Measurements from ENCODE around the gene TMEFF1.

GRCh38 chr9:98809647-98810259 is 2.3 kb downstream of the GALNT12 start:
- PRO-cap: no peak

DNA sequence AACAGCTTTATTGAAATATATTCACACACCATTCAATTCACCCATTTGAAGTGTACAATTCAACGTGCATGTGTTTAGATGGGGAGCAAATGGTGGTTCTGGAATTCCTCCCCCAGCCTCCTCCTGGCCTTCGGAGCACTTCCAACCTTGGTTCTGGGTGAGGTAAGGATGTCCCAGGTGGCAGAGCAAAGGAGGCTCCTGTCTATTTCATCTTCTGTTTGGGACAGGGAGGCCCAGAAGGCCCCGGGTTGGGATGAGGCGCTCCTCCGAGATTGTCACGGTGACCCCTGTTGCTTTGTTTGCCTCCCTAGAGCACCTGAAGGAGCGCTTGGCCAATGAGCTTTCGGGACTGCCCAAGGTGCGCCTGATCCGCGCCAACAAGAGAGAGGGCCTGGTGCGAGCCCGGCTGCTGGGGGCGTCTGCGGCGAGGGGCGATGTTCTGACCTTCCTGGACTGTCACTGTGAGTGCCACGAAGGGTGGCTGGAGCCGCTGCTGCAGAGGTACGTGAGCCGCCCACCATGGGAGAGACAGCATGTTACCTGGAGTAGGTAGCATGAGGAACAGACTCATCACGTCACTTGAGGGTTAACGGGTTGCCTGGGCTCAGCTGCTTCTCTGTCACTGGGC is 19.1 kb downstream of the GALNT12 start:
- PRO-cap: no peak

DNA sequence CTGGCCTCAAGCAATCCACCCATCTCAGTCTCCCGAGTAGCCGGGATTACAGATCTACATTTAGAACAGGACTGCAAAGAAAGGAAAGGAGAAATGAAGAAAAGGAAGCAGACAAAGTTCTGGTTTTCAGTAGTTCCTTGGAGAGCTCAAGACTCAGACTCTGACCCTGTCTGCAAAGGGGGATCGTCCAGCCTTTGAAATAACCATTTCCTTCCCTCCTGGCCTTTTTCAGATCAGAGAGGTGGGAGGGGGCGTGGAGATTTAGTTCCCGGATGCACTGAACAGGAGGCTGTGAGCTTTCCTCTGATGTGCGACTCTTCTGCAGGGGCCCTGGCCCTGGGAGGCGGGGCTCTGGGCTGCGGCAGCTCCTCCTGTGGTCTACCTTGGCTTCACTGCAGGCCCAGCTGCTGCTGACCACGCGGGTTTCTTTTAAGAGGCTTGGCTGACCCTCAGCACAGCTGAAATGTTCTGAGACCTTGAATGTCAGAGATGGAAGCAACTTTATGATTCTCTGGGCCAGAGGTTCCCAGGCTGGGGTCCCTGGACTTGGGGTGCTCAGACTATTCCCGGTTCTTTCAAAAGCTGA is 27.1 kb upstream of the COL15A1 start:
- PRO-cap: no peak

GRCh38 chr9:98922806-98923409 is 20.8 kb upstream of the COL15A1 start:
- PRO-cap: no peak

GRCh38 chr9:98977192-98977448 is 33.4 kb downstream of the COL15A1 start:
- PRO-cap: no peak

- PRO-cap: no peak
Observed at GRCh38 chr9:99019704-99020268, 76.1 kb downstream of the COL15A1 start.

GRCh38 chr9:99071169-99071916 is 33.6 kb upstream of the TGFBR1 start:
- PRO-cap: no peak

DNA sequence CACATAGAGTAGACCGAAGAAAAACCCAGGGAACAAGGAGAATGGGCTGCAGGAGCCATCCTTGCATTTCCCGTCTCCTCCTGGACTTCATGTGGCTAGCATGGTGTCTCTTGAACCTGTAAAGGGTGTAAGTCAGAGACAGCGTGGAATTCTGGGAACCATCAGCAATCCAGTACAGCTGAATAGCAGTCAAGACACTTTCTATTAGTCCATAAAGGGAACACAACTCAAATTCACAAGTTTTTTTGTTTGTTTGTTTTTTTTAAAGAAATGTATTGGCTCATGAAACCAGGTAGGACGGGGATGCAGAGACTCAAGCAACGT is 32.3 kb upstream of the TGFBR1 start:
- PRO-cap: no peak

GRCh38 chr9:99259026-99260245 is 37.4 kb downstream of the SEC61B start:
- PRO-cap: unidirectional peak, minus-strand start at chr9:99259525

DNA sequence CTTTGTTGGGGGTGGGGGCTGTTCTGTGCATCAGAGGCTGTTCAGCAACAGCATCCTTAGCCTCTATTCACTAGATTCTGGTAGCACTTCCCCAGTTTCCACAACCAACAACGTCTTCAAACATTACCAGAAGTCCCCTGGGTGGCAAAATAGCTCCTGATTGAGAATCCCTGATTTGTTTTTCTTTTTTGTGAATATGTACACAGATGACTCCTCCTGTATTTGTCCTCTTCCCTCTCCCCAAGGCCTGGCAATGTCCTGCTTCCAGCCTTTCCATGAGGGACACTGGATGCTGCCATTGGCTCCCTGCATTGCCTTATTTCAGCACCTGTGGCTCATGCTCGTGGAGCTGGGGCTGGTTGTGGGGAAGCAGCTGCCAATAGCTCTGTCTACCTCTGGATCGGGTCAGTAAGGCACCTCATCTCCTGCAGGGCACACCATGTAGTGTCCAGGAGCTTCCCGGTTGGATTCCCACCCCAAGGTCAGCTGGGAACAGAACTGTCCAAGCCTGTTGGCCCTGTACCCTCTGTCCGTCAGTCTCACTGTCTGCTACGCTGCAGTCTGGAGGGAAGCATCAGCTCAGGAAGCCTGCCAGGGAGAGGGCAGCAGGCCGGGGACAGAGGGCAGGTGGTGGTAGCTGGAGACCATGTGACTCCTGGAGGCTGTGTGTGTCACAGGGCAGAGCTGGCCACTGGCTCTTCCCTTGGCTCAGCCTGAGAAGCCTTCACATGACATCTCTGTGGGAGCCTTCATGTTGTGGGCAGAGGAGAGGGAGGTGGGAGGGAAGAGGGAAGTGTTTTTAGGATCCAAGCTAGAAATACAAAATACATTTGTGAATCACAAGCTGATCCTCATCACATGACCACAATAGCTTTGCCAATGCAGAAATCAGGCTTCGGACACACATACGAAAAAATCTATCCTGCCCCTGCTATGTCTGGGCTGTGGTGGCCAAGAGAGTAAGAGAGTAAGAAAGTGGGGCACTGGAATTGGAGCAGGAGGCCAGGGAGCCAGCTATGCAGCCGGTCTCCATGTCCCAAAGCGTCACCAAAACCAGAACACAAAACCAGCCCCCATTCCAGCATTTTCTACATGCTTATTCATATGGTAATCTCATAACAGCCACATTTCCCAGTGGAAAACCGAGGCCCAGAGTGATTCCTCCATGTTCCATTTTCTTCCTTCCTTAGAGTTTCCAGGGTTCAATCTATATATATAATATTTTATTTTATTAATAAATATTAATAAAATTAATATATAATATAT is 134.5 kb downstream of the SEC61B start:
- PRO-cap: no peak

DNA sequence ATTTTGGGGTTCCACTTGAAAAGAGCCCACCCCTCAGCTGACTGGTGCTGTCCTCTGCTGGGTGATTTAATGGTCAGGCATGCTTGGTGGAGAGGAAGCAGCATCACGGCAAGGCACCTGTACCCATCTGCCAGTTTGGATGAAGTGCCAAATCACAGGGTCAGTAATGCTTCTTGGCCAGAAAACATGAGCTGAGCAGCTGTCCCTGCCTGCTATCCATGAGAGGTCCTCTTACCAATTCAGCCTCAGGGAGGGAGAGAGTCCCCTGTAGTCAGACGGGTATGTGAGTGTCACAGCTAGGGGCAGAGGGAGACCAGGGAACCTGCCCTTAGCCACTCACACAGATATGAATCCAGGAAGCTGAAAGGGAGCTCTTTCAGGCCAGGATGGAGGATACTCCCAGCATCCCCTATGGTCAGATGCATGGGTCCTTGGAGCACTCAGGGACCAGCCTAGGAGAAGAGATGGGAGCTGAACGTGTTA is 138.0 kb downstream of the SEC61B start:
- PRO-cap: no peak

- PRO-cap: no peak
Observed at GRCh38 chr9:99590767-99591402, 230.8 kb upstream of the NR4A3 start.

DNA sequence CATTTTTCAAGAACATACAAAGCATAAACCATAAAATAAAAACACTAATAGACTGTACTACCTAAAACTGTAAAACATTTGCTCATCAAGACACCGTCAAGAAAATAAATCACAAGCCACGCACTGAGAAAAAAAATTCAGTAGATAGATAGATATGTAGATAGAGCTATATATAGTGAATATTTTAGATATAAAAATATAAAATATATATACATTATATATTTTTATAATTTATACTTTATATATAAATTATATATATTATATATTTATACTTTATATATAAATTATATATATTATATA is 100.4 kb upstream of the NR4A3 start:
- PRO-cap: no peak

DNA sequence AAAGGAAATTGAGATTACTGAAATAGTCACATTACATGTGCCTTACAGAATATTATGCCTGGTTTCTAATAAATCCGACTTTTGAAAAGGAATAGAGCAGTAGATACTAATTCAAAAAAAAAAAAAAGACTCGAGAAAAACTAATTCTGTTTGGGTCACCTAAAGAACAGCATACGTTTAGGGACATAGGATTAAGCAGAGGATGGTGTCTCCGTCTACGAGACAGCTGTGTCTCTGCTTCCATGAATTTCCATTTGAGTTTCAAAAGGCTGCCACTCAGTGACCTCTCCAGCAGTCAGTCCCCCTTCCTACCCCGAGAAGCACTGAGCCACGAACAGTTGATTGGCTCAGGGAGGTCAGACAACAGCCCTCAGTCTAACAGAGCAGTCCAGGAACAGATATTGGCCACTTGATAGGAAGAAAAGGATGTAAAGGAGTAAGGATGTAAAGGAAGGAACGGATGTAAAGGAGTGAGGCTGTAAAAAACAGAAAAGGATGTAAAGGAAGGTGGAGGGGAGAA is 3.3 kb upstream of the NR4A3 start:
- PRO-cap: no peak

GRCh38 chr9:99823654-99824552 is 2.2 kb downstream of the NR4A3 start:
- PRO-cap: no peak

DNA sequence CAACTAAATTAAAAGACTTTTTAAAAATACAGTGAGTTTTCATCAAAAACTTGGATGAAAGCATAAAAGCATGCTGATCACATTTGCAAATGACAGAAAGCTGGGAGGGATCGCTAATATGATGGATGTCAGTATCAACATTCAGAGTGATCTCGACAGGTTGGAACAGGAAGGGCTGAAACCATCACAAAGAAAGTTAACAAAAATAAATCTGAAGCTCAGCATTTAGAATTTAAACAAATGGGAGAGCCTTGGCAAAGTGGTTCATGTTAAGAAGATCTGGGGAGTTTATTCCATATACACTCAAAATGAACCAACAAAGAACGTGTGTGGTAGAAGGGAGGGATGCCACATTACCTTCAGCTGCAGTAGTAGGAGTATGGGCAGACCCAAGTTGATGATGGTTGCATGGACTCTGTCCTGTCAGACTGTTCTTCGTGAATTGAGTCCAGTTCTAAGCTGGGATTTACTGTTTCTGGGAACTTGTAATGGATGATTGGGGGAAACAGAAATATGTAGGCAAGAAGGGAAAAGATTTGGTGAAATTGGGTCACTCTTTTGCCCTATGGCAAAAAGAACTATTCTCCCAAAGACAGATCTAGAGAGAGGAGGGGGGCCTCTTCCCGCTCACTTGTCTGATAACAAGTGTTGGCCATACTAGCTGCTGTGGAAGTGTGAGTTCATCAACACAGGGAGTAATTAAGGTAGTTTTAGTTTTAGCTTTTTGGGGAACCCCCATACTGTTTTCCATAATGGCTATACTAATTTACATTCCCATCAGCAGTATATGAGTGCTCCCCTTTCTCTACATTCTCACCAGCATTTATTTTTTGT is 14.6 kb downstream of the NR4A3 start:
- PRO-cap: no peak

- PRO-cap: no peak
Observed at GRCh38 chr9:100002570-100002894, 96.1 kb downstream of the STX17 start.

DNA sequence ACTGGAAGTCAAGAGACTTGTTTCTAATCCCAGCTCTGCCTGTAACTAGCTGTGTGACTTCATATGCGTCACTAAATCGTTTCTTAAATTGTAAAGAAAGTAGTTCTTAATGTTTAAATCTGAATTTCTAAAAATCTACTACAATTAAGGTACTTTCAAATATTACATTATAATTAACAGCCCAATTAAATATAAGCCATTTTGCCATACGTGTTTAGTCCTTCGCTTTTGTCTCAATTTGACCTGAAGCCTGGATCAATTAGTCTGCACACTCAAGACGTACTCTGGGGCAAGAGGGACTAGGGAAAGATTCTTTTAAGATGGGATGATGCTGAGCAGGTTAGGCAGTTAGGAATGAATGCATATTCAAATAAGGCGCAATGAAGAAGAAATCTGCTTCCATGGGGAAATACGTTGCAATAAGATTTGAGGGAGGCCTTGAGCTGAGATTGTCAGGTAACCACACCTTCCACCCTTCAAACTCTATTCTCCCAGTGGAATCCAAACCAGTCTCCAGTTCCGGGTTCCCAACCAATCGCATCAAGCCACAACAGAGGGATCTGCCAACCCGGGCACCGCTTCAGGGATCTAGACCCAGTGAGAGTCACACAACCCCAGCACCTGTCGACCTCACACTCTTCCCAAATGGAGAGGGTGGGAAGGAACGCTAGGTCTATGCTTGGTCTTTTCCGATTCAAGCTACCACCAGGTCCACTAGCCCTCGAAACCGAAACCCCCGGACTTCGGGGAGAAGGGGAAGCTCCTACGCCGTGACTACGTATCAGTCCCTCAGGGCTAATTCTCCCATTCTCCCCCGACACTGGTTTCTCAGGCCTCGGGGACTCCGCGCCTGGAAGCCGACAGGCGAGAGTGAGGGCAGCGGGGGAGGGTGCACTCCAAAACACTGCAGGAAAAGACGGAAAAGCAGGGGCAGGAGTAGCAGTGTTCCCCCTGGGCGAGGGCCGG is 745 bp downstream of the ERP44 start:
- PRO-cap: no peak

- PRO-cap: no peak
Observed at GRCh38 chr9:100145534-100145891, 46.5 kb downstream of the INVS start.

- PRO-cap: no peak
Observed at GRCh38 chr9:100472628-100473225, at the start of gene TMEFF1. TMEFF1 (plus strand) TSS chr9:100473149.

Data from aorta (tissue), 1 donor.